ENCODE results near the gene TEX43.

- PRO-cap = no peak
- RAMPAGE, long total RNA, 3 experiments = no peak in any of the 3 experiments
These were observed 166.7 kb downstream of the SNCAIP start for GRCh38 chr5:122478526-122479336.

DNA sequence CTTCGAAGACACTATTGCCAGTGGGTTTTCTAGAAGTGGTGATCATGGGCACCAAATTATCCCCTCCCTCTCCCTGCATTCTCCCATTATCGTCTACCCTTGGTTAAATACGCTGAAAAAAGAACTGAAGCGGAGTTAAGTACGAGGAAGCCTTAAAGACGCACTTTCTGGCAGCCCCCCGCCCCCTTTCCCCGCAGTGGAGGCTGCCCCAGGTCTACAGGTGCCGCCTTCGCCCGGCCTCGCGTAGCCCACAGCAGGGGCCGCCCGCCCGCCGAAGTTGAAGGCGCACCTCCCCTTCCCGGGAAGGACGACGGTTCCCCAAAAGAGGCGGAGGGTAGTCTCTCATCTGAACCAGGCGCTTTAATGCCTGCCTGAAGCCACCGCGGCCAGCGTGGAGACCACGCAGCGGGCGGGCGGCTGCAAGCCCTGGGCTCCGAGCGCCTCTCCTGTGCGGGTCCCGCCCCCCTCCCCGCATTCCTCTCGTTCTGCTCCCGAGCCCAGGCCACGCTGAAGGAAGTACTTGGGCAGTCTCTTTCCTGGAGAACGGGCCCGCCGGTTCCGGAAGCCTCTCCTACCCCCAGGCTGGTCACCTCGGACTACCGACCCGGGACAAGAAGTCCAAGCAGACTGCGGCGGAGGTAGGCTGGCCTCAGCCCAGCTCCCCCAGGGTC lies 739 bp downstream of the PPIC start:
- PRO-cap = bidirectional peak, plus-strand start at position 527 of the sequence, minus-strand start at position 468 of the sequence
- RAMPAGE, long total RNA, 3 experiments = no peak in any of the 3 experiments

DNA sequence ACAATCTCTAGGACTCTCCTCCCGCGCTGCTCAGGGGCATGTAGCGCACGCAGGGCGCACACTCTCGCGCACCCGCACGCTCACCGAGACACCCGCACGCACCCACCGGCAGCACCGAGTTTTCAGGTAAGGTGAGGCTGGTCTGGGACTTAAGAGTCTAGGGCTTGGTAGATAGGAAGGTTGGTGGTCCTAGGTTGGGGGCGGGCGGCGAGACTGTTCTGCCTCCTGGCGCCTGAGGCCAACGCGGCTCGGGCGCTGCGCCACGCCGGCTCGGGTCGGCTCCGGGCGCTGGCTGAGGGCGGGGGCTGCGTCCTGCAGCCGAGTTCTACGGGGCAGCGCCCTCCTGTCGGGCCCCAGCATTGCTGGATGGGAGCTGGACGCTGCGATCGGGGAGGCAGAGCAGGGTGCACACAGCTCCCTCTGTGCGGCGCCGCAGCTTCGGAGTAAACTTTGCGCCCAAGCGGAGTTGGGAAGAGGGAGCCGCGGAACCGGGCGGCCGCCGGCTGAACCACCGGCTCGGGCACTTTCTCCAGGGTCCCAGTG lies 424 bp downstream of the PRDM6 start:
- PRO-cap = no peak
- RAMPAGE, long total RNA, 3 experiments = no peak in any of the 3 experiments

GRCh38 chr5:123094767-123095659 lies 6.0 kb downstream of the PRDM6 start:
- PRO-cap = no peak
- RAMPAGE, long total RNA, 3 experiments = no peak in any of the 3 experiments

GRCh38 chr5:123875798-123876073 lies 363.8 kb downstream of the CSNK1G3 start:
- PRO-cap = no peak
- RAMPAGE, long total RNA, 3 experiments = no peak in any of the 3 experiments

GRCh38 chr5:124343438-124343933 lies 403.0 kb downstream of the ZNF608 start:
- PRO-cap = no peak
- RAMPAGE, long total RNA, 3 experiments = no peak in any of the 3 experiments

GRCh38 chr5:124738587-124739975 lies 7.4 kb downstream of the ZNF608 start:
- PRO-cap = bidirectional peak, plus-strand start at chr5:124739369, minus-strand start at chr5:124739167
- RAMPAGE, long total RNA, 3 experiments = no peak in any of the 3 experiments

- PRO-cap = no peak
- RAMPAGE, long total RNA, 3 experiments = no peak in any of the 3 experiments
These were observed 39.0 kb downstream of the GRAMD2B start for GRCh38 chr5:126462177-126462572.

- PRO-cap = unidirectional peak, plus-strand start at chr5:126480017; unidirectional peak, plus-strand start at chr5:126480104
- RAMPAGE, long total RNA, 3 experiments = no peak in any of the 3 experiments
These were observed 56.6 kb downstream of the GRAMD2B start for GRCh38 chr5:126479631-126480338.

DNA sequence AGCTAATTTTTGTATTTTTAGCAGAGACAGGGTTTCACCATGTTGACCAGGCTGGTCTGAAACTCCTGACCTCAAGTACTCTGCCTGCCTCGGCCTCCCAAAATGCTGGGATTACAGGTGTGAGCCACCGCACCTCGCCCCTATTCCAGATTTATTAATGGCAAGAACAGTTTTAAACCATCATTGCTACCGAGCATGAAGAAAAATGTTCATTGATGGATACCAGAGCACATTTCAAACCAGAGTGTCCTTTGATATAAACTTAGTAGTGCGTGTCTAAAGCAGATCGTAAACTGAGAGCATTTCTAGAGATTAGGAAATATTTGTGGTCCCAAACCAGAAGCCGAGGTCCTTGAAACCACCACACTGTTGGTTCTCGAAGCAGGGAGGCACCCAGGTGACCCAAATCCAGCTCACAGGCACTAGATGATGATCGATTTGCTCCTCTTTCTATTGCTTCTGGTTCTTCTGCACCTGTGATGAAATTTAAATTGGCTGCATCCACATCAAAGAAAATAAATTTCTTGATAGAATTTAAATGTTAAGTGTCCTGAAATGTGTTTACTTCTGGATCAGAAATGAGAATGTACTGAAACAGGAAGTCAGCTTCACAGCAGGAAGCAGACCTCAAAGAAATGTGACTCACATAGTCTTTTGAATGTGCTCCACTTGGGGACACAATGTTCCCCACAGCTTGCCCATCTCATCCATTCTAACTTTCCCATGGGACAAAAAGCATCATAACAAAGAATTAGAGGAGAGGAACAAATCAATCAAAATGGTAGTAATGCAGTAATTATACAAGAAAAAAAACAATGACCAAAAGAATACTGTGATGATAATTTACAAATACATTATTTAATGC lies 85.5 kb downstream of the GRAMD2B start:
- PRO-cap = bidirectional peak, plus-strand start at position 741 of the sequence, minus-strand start at position 586 of the sequence
- RAMPAGE, long total RNA, 3 experiments = start-site peak on the minus strand in 1 of 3 experiments, centred at position 584 of the sequence, 17 reads per replicate

DNA sequence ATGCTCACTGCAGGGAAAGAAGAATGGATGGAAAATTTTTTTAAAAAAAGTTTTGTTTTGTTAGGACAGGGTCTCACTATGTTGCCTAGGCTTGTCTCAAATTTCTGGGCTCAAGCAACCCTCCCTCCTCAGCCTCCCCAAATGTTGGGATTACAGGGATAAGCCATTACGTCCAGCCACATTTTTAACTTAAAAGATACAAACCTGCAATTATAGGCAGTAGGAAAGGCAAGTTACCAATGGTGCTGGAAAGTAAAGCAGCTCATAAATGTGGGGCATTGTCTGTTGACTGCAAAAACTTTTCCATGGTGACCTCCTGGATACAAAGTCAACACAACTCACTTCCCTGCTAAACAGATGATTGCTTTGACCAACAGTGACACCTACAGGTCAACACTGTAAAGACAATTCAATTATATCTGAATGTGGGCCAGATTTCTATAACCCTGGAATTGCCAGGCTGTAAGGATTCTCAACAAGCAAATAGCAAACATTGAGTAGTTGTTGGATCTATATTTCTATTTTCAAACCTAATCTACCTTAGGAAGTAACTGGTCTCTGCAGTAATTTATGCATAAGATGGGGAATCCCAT lies 56.0 kb downstream of the ALDH7A1 start:
- PRO-cap = no peak
- RAMPAGE, long total RNA, 3 experiments = no peak in any of the 3 experiments

DNA sequence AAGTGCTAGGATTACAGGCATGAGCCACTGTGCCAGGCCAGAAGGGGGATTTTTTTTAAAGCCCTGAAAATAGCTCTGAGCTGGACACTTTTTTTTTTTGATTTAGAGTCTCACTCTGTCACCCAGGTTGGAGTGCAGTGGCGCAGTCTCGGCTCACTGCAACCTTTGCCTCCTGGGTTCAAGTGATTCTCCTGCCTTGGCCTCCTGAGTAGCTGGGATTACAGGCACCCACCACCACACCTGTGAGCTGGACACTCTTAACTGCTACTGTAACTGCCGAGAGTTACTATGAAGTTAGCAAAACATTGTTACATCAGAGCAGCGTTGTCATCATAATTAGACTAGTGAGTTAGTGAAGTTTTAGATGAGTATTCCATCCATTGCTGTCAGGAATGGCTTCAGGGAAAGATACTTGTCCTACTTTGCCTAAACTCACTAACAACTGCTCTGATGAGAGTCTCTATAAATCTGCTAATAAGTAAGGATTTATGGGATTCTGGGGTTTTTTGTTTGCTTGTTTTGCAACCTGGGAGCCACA lies at the start of gene TEX43:
TEX43 (plus strand) TSS at position 363 of the 538 bp plus-strand sequence.
- PRO-cap = no peak
- RAMPAGE, long total RNA, 3 experiments = no peak in any of the 3 experiments

DNA sequence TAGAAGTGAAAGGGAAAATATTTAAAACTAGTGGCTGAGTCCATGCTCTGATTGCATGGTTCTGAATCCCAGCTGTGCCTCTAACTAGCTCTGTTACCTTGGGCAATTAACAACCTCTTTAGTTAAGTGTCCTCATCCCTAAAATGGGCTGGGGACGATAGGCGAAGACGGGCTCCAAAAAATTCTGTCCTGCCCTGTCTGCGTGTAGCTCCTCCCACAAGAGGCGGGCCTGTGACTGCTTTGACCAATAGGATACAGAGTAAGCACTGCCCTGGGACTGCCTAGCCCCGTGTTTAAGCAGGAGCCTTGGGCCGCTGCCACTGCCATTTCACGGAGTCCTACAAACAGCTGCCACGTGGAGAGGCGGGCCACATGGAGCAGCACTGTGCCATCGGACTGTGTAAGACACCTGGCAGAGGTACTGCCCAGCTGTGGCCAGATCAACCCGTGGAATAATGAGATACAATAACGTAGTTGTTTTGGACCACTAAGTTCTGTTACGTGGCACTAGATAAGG lies 87.0 kb downstream of the LMNB1 start:
- PRO-cap = no peak
- RAMPAGE, long total RNA, 3 experiments = no peak in any of the 3 experiments

DNA sequence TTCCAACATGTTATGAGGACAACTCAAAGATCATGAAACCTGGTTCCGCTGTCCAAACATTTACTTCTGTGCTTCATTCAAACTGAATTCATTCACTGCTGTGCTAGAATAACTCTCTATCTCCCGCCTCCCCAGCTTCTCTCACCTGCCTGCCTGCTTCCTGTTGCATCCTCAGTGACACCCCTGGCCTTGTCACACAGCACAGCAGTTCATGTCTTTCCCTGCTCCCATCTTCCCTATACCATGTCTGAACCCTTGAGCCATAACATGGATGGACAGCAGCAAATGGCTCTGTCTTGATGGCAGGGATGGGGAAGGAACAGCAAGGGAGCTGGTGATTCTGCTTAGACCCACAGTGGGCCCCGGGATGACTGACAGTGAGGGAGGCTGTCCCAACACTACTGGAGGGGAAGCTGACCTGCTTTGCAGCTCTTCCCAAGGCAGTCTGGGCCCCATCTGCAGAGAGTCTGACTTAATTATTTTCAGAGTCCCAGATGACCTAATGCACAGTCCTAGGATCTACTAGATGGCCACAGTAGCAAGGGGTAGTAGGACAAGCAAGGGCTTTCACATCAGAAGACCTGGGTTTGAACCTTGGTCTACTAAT lies 48.2 kb downstream of the MARCHF3 start:
- PRO-cap = no peak
- RAMPAGE, long total RNA, 3 experiments = no peak in any of the 3 experiments

- PRO-cap = no peak
- RAMPAGE, long total RNA, 3 experiments = no peak in any of the 3 experiments
These were observed 107.0 kb upstream of the PRRC1 start for GRCh38 chr5:127410323-127410865.

DNA sequence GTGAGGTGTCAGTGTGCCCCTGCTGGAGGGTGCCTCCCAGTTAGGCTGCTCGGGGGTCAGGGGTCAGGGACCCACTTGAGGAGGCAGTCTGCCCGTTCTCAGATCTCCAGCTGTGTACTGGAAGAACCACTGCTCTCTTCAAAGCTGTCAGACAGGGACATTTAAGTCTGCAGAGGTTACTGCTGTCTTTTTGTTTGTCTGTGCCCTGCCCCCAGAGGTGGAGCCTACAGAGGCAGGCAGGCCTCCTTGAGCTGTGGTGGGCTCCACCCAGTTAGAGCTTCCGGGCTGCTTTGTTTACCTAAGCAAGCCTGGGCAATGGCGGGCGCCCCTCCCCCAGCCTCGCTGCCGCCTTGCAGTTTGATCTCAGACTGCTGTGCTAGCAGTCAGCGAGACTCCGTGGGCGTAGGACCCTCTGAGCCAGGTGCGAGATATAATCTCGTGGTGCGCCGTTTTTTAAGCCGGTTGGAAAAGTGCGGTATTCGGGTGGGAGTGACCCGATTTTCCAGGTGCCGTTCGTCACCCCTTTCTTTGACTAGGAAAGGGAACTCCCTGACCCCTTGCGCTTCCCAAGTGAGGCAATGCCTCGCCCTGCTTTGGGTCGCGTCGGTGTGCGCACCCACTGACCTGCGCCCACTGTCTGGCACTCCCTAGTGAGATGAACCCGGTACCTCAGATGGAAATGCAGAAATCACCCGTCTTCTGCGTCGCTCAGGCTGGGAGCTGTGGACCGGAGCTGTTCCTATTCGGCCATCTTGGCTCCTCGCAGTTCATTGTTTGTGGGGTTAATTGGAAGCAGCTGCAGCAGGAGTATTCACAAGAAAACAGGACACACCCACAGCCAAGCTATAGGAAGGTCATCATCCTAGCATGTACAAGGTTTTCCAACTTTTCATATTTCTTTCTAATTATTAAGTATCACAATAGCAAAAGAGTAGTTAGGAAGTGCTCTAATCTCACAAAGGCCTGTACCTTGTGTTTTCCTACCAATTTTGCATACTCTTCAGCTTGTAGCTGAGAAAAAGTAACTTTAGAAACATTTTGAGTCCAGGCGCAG lies 49.5 kb downstream of the CCDC192 start:
- PRO-cap = no peak
- RAMPAGE, long total RNA, 3 experiments = no peak in any of the 3 experiments

DNA sequence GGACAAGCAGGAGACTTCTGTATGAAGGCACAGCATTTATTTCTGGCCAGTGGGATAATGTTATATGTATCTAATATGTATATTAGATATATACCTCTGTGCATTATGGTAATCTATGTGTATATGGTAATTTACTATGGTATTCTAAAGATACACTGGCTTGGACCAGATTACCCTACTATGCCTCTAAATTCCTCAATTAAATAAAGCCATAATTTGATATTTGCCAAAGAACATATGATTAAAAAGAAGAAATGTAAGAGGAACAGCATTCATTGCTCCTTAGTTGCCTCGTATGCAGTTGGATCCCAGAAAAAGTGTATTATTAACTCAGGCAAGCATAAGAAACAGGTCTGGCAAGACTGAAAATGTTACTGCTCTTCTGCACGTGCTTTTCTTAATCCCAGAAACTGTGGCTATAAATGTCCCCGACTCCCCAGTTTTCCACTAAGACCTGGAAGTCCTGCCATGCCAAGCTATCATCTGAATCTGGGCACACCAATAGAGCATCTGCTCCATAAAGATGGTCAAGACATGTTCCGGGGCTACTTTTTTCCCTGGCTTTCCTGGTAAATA lies 182.6 kb downstream of the CCDC192 start:
- PRO-cap = no peak
- RAMPAGE, long total RNA, 3 experiments = no peak in any of the 3 experiments

- PRO-cap = no peak
- RAMPAGE, long total RNA, 3 experiments = no peak in any of the 3 experiments
These were observed 124.1 kb upstream of the SLC12A2 start for GRCh38 chr5:127959479-127959925.

- PRO-cap = no peak
- RAMPAGE, long total RNA, 3 experiments = no peak in any of the 3 experiments
These were observed 1.0 kb upstream of the SLC12A2 start for GRCh38 chr5:128082548-128082938.

GRCh38 chr5:130032721-130033310 lies 128.6 kb downstream of the CHSY3 start:
- PRO-cap = bidirectional peak, plus-strand start at chr5:130033039, minus-strand start at chr5:130032909
- RAMPAGE, long total RNA, 3 experiments = no peak in any of the 3 experiments